ENCODE results near the genes TSSK6, LPAR2 and ZNF85.

- RRBS: no CpG with 5 or more reads among the region's 8 CpGs
These were observed 27.8 kb upstream of the GATAD2A start for GRCh38 chr19:19377551-19378136.

GRCh38 chr19:19452930-19453711 lies 47.6 kb downstream of the GATAD2A start:
- RRBS: no CpG with 5 or more reads among the region's 13 CpGs

DNA sequence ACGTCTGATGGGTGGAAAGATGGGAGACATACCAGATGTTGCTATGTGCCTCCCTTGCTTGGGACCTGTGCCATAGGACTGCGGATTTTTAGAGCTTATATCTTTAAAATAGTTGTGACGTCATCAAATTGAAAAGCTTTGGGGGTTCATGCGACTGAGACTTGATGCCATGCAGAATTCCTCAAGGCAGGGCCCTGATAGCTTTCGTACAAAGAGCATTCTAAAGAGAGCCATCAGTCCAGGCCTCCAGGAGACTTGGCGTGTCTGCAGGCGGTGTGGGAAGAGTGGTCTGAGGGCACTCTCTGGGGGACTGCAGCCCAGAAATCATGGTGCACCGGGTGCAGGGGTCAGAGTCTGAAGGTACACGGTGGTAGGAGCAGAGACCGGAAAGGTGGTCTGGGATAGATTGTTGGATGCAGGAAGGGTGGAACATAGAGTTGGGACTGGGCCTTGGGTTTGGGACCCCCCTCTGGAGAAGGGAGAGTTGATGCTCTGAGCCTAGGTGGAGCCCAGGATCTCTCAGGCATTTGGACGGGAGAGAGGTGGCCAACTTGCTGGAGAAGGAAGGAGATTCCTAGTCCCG lies 38.0 kb downstream of the TSSK6 start:
- RRBS: 100% methylated on average over 2 of the region's 12 CpGs

DNA sequence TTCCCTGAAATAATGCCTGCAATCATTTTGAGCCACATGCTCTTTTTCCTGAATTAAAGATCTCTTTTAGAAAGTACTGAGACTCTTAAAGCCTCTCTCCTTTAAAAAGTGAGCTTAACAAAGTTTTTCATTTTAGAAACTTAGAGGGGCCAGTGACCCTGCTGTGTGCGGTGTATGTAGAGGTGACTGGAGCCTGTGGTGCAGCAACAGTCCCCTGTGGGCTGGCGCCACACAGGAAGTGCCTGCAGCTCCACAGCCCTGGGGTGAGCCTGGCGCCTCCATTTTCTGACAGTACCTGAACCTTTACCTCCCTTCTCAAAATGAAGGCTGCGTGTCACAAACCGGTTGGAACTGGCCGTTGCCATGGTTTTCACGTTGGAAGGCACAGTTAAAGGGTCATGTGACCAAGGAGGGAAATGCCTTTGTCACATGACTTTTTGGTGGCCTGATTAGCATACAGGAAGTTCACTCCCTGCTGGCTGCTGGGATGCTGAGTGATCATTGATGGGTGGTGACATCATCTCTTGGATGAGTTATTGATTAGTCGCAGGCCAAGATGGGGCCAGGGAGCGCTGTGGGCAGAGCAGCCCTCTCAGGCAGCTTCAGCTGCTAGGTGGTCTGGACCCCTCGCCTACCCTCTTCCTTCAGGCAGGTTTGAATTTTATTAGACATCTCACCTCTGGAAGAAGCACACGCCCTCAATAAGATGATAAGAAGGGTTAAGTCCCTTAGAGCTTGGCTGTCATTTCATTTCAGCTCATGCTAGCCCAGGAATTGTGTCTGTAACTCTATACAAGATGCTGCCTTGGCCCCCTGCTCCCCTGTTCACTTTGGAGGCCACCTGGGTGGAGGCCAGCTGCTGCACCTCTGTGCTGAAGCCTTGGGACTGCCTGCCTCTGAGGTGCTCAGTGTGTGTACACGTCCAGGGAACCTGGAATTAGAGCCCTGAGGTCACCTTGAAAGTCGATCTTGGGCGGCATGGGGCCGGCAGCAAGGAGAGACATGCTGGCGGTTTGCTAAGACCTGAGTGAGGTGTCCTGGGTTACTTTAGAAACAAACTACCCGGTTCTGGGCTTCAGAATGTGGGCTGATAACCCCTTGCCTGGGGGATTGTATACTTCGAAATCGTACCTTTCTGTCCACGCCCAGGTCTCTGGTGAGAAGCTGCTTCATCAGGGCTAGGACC lies 25.9 kb downstream of the TSSK6 start:
- RRBS: 33% methylated on average over 3 of the region's 20 CpGs

- RRBS: 22% methylated on average over 1 of the region's 20 CpGs
These were observed 25.0 kb downstream of the TSSK6 start for GRCh38 chr19:19490203-19490871.

DNA sequence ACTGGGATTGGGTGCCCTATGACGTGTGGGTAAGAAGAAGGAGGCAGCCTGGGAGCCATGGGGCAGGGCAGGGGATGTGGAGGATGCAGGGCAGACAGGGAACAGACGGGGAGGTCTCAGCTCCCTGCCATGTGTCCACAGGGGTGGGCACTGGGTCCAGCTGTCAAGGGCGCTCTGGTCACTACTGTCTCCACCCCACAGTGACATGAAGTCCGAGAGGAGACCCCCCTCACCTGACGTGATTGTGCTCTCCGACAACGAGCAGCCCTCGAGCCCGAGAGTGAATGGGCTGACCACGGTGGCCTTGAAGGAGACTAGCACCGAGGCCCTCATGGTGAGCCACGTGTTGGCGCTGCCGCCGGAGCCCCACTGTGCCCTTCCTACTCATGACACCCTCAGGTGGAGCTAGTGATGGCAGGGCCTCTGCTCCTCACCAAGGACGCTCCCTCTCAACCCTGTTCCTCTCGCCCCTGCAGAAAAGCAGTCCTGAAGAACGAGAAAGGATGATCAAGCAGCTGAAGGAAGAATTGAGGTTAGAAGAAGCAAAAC lies 23.2 kb downstream of the TSSK6 start:
- RRBS: no CpG with 5 or more reads among the region's 18 CpGs

GRCh38 chr19:19510353-19511203 lies 4.8 kb downstream of the TSSK6 start:
- RRBS: no CpG with 5 or more reads among the region's 14 CpGs

GRCh38 chr19:19513925-19514888 lies 1.1 kb downstream of the TSSK6 start:
- RRBS: 26% methylated on average over 7 of the region's 87 CpGs

DNA sequence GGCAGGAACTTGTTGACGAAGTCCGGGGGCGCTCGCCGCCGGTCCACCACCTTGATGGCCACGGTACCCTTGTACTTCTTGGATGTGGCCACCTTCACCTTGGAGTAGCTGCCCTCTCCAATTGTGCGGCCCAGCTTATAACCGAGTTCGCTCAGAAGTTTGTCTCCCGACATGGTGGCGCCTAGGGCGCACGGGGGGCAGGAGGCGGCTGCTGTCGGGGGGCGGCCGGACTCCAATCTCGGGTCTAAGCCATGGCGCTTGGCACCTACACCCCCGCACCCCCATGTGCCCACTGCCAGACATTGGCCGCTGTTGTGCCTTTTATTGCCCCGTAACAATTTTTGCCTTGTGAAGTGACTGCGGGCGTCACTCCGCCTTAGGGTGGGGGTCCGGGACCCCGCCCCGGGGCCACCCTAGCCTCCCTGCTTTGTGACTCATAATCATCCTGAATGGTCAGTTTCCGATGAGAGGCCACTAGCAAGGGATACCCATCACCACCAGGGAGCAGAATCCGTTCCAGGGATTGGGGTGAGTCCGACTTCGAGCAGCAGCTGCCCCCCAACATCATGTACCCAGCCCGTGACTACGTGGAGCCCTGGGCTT lies at the start of gene TSSK6:
Gene TSSK6, minus strand, starts transcription at position 294 of the 603 bp plus-strand sequence.
- RRBS: no CpG with 5 or more reads among the region's 35 CpGs

- RRBS: 83% methylated on average over 3 of the region's 35 CpGs
These were observed 32.1 kb downstream of the CILP2 start for GRCh38 chr19:19569860-19570791.

DNA sequence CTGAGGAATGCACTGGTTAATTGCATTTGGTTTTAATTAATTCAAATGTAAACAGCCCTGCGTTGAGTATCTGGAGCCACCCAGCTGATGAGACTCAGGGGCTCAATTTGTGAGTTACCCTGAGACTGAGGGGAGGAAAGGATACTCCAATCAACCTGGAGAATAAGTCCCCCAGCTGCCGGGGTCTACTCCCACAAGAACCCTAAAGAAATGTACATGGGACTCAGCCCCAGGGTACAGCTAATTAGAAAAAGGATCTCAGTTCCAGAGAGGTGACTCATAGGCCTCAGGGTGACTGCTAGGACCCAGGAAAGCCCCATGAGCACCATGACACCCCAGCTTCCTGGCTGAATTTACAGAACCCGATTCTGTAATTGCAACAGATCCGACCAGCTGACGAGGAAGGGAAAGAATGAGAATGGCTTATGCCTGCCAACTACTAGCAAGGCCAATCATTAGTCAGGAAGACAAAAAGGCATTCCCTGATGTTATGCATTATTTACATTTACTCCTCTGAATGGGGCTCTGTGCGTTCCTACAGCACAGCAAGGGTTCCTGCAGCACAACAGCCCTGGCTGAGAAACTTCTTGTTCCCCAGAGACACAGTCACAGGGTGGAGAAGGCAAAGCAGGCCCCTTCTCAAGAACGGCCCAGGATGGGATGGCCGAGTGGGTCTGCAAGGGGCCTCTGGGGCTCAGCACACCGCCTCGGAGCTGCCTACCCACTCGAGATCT lies 27.4 kb downstream of the PBX4 start:
- RRBS: no CpG with 5 or more reads among the region's 11 CpGs

- RRBS: 1% methylated on average over 35 of the region's 87 CpGs
These were observed at the start of gene LPAR2 for GRCh38 chr19:19628041-19628799. Gene LPAR2, minus strand, starts transcription at chr19:19628220.

DNA sequence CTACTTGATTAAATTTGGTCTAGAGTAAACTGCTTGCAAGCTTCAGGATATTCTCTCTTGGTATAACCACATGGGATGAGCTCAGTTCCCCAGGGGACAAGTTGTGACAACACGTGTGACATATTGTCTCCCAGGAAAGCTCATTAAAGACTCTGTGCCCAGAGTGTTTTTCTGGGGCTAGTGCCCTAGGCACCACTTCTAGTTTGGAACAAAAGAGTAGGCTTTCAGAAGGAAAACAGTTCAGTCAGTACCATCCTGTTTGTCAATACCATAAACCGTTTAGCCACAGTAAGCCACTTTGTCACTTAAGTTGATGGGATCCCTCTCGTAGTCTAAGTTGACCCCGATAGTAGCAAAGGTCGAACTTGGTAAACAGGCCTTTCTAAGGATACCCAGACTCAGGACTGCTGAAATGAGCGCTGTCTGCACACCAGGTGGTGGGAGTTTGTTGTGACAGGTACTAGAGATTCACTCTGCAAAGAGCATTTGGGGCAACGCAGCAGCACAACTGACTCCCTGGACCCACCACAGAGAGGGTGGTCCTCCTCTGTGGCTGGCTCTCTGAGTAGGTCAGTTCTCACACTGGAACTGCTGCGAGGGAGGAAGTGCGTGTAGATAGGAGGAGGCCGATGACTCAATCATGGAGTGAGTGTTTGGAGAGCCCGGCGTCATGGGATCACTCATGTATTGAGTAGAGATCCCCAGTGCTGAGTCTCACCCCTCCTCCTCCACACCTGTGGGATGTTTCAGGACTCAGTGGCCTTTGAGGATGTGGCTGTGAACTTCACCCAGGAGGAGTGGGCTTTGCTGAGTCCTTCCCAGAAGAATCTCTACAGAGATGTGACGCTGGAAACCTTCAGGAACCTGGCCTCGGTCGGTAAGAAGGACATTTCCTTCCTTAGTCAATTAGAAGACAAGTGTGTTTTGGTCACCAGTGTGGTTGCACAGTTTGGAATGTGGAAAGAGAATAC lies 8.8 kb downstream of the ZNF101 start:
- RRBS: no CpG with 5 or more reads among the region's 15 CpGs

DNA sequence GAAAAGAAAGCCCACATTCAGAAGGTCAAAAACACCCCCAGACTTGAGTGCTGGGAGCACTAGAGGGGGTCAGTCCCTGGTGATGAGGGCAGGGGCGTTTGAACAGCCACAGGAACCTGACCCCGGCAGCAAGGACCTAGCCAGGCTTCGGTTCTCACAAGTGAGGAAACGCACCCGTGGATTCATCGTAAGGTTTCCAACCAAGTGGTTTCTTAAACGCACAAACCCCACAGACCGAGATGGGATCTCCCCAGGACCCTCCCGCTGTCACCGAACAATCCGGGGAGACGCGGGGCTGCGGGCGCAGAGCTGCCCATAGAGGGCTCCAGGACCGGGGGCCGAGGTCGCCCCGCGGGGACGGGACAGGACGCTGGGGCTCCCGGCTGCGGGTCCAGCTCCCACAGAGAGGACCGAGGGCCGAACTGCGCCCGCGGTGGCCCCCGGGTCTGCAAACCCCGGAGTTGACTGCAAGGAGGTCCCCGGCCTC lies 457 bp downstream of the ZNF14 start:
- RRBS: 3% methylated on average over 21 of the region's 32 CpGs

DNA sequence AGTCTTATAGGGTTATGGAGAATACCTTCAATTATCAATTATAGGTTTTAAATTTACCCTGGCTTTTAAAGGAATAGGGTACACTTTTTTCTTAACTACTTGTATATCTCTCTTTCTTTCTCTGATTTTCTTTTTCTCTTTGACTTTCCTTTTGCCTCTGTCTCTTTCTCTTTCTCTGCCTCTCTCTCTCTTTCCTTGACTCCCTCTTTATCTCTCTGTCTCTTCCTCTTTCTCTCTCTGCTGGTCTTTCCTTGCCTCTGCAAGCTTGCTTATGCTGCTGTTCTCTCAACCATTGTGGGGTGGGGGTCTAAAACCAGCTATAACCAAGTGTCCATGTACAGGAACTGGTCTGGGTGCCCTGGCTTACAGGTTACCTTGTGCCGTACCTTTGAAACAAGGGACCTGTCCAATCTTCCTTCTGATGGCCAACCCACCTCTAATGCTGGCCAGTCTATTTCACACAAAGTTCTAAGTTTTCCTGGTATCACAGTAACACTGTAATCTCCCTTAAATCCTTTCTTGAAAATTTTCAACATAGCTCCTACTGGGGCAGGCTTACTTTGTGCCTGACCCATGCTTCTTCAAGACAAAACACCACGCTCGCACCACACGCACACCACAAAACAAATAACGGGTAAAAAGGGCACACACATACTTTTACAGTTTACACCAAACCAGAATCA lies 36.7 kb downstream of the ZNF506 start:
- RRBS: no CpG with 5 or more reads among the region's 5 CpGs

DNA sequence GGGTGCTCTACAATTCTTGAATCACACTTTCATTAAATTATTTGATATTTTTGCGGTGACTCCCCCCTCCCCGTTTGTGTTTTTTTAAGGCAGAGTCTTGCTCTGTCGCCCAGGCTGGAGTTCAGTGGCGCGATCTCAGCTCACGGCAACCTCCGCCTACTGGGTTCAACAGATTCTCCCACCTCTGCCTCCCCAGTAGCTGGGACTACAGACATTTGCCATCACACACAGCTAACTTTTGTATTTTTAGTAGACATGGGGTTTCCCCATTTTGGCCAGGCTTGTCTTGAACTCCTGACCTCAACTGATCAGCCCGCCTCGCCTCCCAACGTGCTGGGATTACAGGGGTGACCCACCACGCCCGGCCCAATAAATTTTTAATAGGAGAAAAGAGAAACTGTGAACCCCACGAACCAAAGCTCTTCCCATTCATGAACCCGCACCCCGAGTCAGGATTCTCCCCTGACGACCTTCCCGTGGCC lies 677 bp downstream of the ZNF506 start:
- RRBS: no CpG with 5 or more reads among the region's 17 CpGs

- RRBS: 91% methylated on average over 3 of the region's 10 CpGs
These were observed 195.5 kb downstream of the ZNF486 start for GRCh38 chr19:20362406-20362993.

DNA sequence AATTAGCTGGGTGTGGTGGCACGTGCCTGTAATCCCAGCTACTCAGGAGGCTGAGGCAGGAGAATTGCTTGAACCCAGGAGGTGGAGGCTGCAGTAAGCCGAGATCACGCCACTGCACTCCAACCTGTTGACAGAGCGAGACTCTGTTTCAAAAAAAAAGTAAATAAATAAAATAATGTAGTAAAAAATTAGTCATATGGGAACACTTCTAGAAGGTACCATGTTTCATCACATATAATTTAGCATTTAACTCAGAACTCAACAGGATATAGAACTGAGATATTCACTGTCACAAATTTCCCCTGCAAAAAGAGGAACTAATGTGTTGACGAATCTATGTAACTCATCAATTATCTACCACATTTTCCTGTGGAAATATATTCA lies 1.6 kb downstream of the ZNF737 start:
- RRBS: no CpG with 5 or more reads among the region's 5 CpGs

DNA sequence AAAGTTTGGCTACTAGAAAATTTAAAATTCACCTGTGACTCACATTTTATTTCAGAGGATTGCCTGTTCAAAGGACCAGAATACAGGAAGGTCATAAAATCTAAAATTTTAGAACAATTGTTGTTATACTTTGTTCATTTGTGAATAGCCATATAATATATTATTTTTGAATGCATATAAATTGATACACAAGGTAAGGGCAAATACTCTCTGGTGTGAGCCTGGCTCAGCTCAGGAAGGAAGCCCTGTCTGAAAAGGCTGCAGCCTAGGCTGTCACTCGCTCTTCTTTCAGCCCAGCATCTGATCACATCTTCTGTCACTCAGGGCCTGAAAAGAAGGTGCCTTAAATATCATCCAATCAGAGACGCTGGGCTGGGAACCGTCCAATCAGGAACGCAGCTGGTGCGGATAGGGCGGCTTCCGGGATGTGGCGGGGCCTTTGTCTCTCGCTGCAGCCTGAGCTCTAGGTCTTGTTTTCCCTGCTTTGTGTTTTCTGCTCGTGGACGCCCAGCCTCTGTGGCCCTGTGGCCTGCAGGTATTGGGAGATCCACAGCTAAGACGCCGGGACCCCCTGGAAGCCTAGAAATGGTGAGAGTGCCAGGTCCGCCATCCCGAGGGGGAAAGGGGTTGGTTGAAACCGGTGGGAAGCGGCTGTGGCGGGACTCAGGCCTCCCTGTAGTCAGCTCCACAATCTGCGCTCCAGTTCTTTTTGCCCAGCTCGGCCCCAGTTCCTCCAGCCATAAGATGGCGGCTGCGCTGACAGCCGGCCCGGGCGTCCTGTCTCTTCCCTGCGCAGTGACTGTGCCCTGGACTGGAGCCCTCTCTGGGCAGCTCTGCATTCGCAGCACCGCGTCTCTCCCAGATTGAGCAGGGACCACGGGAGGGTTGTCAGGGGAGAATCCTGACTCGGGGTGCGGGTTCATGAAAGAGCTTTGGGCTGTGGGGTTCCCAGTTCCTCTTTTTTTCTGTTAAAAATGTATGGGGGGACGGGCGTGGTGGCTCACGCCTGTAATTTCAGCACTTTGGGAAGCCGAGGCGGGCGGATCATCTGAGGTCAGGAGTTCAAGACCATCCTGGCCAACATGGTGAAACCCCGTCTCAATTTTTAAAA lies at the start of gene ZNF85:
Gene ZNF85, plus strand, starts transcription at position 436 of the 1,111 bp plus-strand sequence.
- RRBS: 6% methylated on average over 3 of the region's 39 CpGs